Mammary microvascular endothelial cell (primary cell): ENCODE data around the gene COX19.

DNA sequence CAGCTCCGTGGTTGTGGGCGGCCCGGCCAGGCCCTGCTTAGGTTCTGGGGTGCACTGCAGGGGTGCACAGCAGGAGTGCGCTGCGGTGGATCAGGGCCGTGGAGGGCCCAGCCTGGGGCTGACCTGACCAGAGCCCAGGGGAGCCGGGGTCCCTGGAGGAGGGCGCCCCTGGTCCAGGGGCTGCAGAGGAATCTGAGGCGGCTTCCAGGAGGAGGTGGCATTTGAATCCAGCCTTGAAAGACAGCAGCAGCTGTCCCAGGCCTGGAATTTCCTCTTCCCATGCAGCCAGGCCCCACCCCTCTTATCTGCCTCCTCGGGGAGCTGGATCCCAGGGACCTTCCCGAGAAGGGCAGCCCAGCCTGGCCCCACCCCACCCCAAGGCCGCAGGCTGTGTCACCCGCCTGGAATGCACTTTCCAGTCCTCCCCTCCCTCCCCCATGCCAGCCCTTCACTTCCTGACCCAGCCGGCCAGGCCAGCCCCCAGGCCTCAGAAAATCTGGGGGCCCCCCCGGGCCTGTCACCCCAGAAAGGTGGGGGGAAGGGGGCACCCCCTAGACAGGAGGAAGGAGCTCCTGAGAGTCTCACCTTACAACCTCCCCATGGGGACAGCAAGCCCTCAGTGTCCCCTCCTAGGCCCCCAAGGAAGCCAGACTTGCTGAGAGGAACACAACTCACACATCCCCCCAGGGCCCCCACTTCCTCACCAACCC lies 18.6 kb upstream of the PDGFA start:
- RAMPAGE, long total RNA = no peak

GRCh38 chr7:540020-540266 lies 20.3 kb upstream of the PDGFA start:
- RAMPAGE, long total RNA = no peak

DNA sequence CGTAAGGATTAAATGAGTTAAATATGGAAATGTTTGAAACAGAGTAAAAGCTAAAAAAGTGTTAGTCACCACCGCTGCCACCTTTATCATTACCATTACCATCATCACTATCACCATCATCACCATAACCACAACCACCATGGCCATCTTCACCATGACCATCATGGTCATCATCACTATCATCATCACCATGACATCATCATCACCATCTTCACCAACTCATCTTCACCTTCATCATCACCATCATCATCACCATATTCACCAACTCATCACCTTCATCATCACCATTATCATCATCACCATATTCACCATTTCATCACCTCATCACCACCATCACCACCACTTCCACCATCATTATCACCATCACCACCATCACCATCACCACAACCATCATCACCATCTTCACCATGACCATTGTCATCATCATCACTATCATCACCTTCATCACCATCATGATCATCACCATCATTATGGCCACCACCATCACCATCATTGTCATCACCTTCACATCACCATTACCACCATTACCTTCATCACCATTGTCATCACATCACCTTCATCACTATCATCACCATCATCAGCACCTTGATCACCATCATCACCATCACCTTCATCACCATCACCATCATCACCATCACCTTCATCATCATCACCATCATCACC lies 46.5 kb upstream of the PDGFA start:
- RAMPAGE, long total RNA = no peak

DNA sequence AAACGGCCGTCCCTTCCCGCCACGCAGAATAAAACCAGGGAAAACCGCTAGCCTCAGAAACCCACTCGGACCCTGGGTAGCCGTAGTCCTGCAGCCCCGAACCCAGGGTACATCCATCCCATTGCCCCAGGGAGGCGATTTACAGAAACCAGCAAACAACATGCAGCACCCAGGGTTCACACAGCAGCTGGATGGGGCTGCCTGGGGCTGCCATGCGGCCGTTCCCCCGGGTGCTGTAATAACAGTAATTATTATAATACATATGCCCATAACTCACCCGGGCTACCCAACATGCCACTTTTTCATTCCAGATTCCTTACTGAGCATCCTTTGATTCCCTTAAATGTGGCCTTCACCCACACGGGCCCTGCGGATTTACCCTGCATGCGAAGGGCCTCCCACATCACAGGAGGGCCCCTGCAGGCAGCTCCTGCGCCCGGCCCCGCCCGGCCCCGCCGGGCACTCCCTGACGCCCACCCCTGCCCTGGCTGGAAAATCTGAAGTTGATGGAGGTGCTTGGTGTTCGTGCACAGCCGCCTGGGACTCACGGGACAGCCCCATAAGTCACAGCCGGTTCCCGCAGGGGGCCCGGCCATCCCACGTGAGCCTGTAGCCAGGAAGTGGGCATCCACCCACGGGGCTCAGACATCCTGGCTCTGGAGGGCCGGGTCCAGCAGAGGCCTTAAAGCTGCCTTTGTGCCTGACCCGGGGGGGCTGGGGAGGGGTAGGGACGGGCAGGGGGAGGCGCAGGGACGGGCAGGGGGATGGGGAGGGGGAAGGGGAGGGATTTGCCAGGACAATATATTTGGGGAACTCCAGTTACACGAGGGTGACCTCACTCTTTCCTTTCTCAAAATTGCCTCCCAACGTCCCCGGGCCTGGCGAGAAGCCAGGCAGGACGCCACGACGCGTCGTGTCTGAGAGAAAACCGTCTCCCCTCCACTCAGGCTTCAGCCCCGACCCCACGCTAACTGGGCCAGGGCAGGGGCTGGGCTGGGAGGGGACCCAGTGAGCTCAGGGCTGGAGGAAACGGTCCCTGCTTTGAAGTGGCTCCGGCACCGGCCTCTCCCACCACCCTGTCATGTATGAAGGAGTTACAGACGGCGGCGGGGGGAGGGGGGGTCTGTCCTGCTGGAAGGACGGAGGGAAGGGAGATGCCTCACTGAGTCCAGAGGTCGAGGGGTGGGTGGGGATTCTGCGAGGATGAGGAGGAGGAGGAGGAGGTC lies 81.9 kb upstream of the PDGFA start:
- RAMPAGE, long total RNA = start-site peak on the plus strand centred at position 881 of the sequence, 24 bp wide, 68 and 14 reads in 2 replicates

GRCh38 chr7:607843-608366 lies 88.3 kb upstream of the PDGFA start:
- RAMPAGE, long total RNA = no peak

DNA sequence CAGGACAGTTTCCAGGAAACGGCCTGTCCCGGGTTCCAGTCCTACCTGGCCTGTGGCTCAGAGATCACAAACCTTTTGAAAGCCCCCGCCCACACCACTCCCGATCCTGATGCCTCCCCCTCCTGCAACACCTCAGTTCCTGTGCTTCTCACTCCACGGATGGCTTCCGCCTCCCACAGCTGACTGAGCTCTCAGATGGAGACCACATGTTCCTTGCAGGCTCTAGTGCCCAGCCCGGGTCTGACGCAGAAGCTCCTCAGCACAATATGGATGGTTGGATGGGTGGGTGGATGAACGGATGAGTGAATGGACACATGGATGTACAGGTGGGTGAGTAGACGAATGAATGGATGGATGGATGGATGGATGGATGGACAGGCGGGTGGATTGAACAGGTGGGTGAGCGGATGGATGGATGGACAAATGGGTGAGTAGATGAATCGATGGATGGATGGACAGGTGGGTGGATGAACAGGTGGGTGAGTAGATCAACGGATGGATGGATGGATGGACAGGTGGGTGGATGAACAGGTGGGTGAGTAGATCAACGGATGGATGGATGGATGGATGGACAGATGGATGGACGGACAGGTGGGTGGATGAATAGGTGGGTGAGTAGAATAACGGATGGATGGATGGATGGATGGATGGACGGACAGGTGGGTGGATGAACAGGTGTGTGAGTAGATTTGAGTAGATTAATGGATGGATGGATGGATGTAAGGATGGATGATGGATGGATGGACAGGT lies 92.0 kb upstream of the PDGFA start:
- RAMPAGE, long total RNA = no peak

DNA sequence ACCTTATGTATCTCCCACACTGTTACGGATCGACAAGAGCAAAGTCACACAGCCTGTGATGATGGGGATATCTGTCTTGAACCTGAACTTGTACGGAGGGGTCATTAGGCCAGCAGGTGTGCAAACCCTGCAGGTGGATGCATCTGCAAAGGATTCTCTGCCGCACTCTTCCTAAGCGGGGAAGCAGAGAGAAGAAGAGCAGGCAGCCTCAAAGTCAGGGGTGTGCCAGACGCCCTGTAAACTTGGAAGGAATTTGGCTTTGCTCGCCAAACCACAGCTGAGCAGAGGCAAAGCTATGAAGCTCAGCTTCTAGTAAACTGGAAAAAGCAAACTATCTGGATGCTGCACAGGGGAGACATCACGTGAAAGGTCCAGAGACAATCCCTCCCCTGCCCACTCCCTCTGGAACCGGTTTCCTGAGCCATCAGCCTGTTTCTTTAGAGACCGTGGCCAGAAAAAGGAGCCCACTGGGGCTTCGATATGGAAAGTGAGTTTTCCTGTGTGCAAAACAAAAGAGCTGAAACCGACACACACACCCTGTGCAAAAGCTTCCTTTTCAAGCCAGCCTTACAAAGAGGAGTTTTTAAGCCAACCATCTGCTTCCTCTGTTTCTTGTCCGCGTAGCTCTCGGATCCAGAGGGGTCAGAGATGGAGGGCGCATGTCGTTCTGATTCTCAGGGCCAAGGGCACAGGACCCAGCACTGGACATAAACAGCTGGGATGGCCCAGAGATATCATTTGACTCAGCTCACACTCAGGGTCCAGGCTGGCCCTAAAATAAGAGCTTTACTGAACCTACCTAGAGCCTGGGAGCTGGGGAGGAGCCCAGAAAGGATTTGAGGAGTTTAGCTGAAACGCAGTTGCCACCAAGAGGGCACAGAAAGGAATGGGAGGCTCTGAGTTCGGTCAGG lies 58.2 kb upstream of the DNAAF5 start:
- RAMPAGE, long total RNA = no peak

GRCh38 chr7:696814-697530 lies 29.5 kb upstream of the DNAAF5 start:
- RAMPAGE, long total RNA = no peak

GRCh38 chr7:711057-711782 lies 15.3 kb upstream of the DNAAF5 start:
- RAMPAGE, long total RNA = start-site peak on the minus strand at chr7:711461-711544, 30 and 22 reads in 2 replicates

DNA sequence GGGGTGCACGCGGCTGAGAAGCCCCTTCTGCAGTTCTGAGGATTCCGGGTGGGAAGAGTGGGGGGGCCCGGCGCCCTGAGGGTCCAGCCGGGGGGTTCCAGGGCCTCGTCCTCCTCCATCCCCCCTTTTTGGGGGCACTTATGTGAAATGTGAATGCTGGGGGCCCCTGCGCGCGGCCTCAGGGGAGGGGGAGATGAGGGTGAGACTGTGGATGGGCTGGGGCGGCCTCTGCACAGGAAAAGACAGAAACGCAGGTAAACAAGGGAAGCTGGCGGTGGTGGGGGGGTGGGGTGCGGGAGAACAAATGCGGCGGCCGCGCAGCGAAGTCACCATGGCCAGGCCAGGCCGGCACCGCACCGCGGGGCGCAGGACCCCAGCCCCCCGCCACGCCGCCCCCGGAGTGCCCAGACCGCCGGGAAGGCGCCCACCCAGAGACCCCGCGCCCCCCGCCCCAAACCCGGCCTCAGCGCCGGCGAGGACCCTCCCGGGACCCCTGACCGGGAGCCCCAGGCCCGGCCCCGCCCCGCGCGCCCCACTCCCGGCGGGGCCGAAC lies 14.6 kb upstream of the DNAAF5 start:
- RAMPAGE, long total RNA = no peak

- RAMPAGE, long total RNA = no peak
These were observed 3.8 kb downstream of the SUN1 start for GRCh38 chr7:835877-836692.

GRCh38 chr7:847749-848194 lies 15.5 kb downstream of the SUN1 start:
- RAMPAGE, long total RNA = no peak

- RAMPAGE, long total RNA = no peak
These were observed 3.2 kb upstream of the GET4 start for GRCh38 chr7:873058-873706.

DNA sequence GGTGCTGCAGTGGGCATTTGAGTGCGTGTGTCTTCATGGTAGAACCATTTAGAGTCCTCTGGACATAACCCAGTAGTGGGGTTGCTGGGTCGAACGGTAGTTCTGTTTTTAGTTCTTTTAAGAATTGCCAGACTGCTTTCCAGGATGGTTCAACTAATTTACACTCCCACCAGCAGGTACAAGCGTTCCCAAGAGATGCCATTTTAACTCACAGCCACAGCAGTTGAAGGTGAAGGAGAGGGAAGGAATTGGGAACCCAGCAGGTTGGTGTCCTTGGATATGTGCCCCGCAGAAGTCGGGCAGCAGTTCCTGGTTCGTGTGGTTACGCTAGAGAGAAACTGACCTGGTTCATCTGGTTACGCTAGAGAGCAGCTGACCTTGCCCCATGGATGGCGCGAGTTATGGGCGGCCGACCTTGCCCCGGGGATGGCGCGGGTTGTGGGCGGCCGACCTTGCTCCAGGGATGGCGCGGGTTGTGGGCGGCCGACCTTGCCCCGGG lies 5.8 kb downstream of the GET4 start:
- RAMPAGE, long total RNA = no peak

DNA sequence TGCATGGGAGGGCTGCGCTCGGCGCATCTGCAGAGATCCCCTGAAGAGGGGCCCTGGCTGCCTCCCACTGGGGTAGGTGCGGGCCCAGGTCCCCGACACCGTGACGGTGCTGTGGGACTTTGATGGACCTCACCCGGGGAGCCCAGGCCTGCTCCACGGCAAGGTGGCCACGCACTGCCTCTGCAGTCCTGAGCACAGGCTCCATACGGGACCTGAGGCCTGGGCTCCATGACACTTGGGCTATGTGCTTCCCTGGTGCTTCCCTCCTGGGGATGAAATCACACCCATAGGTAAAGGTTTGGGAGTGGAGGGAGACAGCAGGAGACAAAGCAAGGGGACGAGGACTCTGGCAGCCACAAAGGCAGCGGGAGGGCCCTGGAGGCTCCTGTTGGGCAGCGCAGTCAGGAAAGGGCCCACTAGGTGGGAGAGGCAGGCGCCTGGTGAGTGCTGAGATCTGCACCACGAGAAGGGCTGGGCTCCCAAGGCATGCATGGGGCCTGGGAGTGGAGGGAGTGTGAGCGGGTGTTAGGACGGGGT lies 12.9 kb downstream of the GET4 start:
- RAMPAGE, long total RNA = no peak

DNA sequence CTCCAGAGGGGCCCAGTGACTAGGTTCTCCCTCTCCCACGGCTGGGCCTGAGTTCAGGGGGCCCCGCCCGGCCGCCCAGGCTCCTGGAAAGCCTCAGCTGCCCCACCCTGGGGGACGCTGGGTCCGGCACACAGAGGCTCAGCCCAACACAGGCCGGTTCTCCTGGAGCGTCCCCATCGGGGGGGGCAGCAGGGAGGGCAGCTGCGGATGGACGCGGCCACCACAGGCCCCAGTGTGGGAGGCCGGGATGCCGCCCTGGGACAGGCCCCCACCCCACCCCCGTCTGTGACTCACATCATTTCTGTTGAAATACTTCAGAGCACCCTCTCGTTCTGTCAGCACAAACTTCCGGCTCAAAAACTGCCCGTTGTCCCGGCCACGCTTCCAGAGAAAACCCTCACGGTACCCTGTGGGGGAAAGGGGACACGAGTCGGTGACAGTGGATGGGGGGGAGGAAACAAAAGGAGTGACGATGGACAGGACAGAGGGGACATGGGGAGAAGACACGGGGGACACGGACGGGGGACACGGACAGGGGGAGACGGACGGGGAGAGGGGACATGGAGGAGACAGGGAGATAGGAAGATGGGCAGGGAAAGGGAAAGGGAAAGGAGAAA lies 28.5 kb downstream of the GET4 start:
- RAMPAGE, long total RNA = no peak

DNA sequence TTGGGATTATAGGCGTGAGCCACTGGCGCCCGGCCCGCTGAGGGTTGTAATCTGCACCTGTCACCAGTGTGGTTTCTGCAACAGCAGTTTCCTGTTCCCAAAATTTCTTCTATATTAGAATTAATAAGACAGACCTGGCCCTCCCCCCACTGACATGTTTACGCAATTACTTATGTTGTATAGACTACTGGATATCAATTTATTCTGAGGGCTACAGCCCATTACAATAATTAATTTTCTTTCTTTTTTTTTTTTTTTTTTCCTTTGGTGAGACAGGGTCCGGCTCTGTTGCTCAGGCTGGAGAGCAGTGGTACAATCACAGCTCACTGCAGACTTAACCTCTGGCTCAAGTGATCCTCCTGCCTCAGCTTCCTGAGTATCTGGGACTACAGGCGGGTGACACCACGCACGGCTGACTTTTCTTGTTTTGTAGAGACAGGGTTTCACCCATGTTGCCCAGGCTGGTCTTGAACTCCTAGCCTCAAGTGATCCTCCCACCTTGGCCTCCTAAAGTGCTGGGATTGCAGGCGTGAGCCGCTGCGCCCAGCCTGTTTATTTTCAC lies 9.4 kb downstream of the COX19 start:
- RAMPAGE, long total RNA = no peak

- RAMPAGE, long total RNA = start-site peak on the minus strand at chr7:975521-975549, 1,012 and 507 reads in 2 replicates
These were observed at the start of gene COX19 for GRCh38 chr7:974918-976021. TSS of gene COX19 (minus strand) at chr7:975549.

DNA sequence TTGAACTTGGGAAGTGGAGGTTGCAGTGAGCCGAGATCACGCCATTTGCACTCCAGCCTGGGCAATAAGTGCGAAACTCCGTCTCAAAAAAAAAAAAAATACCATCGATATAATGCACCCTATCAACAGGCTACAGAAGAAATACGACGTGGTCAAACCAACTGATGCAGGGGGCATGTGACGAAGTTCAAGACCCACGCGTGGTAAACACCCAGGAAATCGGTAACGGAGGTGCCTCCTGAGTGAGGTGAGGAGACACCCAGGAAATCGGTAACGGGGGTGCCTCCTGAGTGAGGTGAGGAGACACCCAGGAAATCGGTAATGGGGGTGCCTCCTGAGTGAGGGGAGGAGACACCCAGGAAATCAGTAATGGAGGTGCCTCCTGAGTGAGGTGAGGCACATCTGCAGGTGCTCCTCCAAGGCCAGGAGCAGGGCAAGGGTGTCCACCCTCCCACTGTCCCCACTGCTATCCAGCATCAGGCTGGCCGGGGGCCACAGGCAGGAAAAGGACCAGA lies 10.8 kb upstream of the GPR146 start:
- RAMPAGE, long total RNA = no peak

- RAMPAGE, long total RNA = no peak
These were observed 9.8 kb upstream of the ZFAND2A start for GRCh38 chr7:1169606-1170296.